Measurements from ENCODE around the genes MCL1, PIP5K1A and POGZ.

DNA sequence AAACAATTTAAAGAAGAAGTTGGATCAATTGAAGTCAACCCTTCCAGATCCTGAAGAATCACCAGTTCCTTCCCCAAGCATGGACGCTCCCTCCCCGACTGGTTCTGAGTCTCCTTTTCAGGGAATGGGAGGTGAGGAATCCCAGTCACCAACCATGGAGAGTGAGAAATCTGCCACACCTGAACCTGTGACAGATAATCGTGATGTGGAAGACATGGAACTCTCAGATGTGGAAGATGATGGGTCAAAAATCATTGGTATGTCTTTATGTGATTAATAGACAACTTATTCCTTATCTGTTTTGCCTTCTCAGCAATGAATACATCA is 29.9 kb upstream of the TARS2 start:
- PRO-cap, result no peak

GRCh38 chr1:150560936-150561809 is 12.0 kb downstream of the ADAMTSL4 start:
- PRO-cap, result bidirectional peak, plus-strand start at chr1:150561128, minus-strand start at chr1:150561204; bidirectional peak, plus-strand start at chr1:150561476, minus-strand start at chr1:150561325; bidirectional peak, plus-strand start at chr1:150561597, minus-strand start at chr1:150561600

- PRO-cap, result no peak
Measured at GRCh38 chr1:150564672-150565245, 14.7 kb downstream of the MCL1 start.

GRCh38 chr1:150579463-150579723 is at the start of gene MCL1:
MCL1 (minus strand) TSS chr1:150579610.
- PRO-cap, result bidirectional peak, plus-strand start at chr1:150579830, minus-strand start at chr1:150579610

GRCh38 chr1:150972505-150972900 is 2.1 kb downstream of the CERS2 start:
- PRO-cap, result no peak

DNA sequence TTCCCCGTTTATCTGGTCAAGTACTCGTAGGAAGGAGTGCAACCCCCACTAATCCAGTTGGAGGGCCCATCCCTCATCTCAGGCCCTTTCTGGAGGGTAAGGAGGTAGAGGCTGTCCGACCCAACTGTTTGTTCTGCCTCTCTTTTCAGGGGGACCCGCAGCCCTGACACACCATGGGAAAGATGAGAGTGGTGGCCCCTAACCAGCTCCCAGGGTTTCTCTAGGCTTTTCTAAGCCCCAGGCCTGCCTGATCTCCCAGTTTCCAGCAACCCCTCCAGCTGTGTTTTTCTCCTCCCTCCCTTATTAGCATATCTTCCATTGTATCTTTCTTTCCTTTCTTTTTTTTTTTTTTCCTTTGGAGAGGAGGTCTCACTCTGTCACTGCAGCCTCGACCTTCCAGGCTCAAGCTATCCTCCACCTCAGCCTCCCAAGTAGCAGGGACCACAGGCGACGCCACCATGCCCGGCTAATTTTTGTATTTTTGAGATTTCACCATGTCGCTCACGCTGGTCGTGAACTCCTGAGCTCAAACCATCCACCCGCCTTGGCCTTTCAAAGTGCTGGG is 1.7 kb upstream of the CERS2 start:
- PRO-cap, result no peak

GRCh38 chr1:151000258-151000938 is 6.3 kb downstream of the MINDY1 start:
- PRO-cap, result no peak

GRCh38 chr1:151057773-151058125 is 1.7 kb downstream of the CDC42SE1 start:
- PRO-cap, result no peak

- PRO-cap, result bidirectional peak, plus-strand start at chr1:151198575, minus-strand start at chr1:151198389; bidirectional peak, plus-strand start at chr1:151198973, minus-strand start at chr1:151198929
Measured at GRCh38 chr1:151198485-151199424, at the start of gene PIP5K1A. PIP5K1A (plus strand) TSS chr1:151198552.

- PRO-cap, result no peak
Measured at GRCh38 chr1:151251656-151252054, 2.9 kb upstream of the PSMD4 start.

GRCh38 chr1:151281316-151282025 is 628 bp upstream of the ZNF687 start:
- PRO-cap, result bidirectional peak, plus-strand start at chr1:151281462, minus-strand start at chr1:151281673; bidirectional peak, plus-strand start at chr1:151282299, minus-strand start at chr1:151281892

GRCh38 chr1:151290347-151290574 is 8.2 kb downstream of the ZNF687 start:
- PRO-cap, result no peak

GRCh38 chr1:151311386-151312396 is 15.5 kb downstream of the PI4KB start:
- PRO-cap, result unidirectional peak, plus-strand start at chr1:151311828

- PRO-cap, result bidirectional peak, plus-strand start at chr1:151458747, minus-strand start at chr1:151459179; bidirectional peak, plus-strand start at chr1:151459571, minus-strand start at chr1:151459452
Measured at GRCh38 chr1:151459024-151459744, at the start of gene POGZ. POGZ (minus strand) TSS chr1:151459494.

GRCh38 chr1:151459745-151460134 is 446 bp upstream of the POGZ start:
- PRO-cap, result no peak

DNA sequence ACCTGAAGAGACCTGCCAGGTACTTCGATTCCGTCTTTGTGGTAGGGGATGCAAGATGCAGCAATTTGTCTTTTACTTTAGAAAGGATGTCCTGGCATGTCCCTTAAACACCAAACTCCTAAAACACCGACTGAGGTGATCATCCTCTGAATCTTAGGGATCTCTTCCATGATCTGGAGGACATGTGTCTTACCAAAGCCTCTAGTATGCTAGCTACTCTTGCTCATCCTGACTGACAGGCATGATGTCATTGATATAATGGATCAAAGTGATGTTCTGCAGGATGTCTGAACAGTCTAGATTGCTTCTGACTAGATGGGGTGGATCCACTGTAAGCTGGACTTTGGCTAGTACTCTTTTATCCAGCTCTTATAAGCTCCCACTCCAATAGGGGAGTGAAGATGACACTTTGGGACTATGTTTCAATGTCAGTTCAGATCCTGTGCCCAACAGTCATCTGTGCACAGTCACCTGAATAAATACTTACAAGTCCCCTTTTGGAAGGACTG is 11.3 kb upstream of the CGN start:
- PRO-cap, result no peak

DNA sequence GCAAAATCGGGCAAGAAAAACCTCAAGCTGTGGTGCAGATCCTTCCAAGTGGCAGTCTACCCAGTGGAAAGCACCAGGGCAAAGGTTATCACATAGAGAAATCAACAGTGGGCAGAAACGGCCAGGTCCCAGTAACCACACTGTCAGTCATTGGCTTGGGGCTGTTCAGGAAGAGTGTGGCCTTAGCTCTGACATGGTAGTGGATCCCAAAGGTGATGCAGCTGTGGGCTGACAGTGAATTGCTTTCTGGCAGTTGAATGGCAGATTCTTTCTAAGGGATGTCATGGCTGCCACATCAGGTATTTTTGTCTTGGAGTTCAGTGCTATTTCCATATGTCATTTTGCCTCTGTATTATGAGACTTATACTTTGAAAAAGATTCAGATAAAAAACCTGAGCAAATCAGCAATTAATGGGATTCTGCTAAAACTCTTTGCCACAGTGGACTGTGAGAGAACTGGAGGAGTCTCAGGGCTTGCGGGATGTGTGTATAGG is 8.1 kb upstream of the CGN start:
- PRO-cap, result no peak

DNA sequence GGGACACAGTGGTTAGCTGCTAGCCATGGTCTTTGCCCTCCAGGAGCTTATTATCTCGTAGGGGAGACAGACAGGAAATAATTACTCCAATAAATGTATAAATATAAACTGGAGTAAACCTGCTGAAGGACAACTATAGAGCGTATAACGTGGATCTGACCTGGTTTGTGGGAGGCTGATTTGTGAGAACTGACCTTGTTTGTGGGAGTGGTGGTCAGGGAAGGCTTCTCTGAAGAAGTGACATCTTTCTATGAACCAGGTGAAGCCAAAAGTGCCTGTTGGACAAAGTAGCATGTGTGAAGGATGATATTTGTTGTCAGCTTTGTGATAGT is 3.4 kb downstream of the CGN start:
- PRO-cap, result no peak

DNA sequence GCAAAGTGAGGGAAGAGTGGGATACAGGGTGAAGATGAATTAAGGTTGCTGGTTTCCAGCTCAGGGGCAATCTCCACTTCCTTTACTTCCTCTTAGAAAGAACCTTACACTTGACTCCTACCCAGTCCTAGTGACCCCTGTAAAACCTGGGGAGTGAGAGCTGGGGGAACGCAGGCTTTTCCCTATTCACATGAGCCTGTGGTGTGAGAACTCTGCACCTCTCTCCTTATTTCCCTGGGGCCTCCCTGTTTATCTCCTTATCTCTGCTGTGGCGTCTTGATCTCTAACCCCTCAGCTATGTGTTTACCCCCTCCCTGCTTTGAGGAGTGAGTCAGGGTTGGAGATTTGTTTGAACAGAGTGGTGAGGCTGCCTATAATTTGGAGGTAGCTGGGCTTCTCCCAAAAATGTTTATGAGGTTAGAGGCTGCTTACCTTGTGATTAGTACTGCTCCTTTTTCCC is 8.6 kb downstream of the TUFT1 start:
- PRO-cap, result bidirectional peak, plus-strand start at position 402 of the sequence, minus-strand start at position 200 of the sequence

DNA sequence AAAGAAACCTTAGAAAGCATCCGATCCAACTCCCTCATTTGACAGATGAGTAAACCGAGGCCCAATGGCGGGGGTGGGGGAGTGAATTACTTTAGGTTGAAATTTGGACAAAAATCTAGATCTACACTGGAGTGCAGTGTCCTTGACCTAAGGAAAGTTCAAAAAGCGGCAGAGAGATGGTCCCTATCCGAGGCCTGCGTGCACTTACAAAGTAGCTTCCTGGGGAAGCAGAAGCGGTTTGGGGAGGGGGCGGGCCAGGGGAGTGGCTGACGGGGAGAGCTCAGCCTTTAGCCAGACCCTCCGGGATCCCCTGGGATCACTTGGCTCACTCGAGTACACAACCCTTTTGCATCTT is 18.3 kb upstream of the SNX27 start:
- PRO-cap, result no peak